NCI-H460 (cell line): ENCODE measurements around a stretch of chr4.

DNA sequence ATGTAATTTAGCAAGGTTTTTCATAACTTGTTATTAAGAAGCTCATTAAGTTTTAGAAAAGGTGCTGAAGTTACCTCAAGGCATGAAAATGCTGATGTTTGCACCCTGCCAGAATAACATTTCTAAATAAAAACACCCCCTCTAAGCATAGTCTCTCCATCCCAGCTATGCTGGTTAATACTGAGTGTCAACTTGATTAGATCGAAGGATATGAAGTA lies 30.1 kb downstream of the ACSL1 start:
RAMPAGE:
- cytosol, long total RNA: no peak
- long total RNA: no peak
- nucleus, long total RNA: no peak

GRCh38 chr4:184796333-184796772 lies 29.4 kb downstream of the ACSL1 start:
RAMPAGE:
- cytosol, long total RNA: no peak
- long total RNA: no peak
- nucleus, long total RNA: no peak

RAMPAGE:
- cytosol, long total RNA: no peak
- long total RNA: no peak
- nucleus, long total RNA: no peak
Observed at GRCh38 chr4:184819519-184820206, 6.1 kb downstream of the ACSL1 start.

GRCh38 chr4:184848503-184849144 lies 22.9 kb upstream of the ACSL1 start:
RAMPAGE:
- cytosol, long total RNA: no peak
- long total RNA: no peak
- nucleus, long total RNA: no peak

DNA sequence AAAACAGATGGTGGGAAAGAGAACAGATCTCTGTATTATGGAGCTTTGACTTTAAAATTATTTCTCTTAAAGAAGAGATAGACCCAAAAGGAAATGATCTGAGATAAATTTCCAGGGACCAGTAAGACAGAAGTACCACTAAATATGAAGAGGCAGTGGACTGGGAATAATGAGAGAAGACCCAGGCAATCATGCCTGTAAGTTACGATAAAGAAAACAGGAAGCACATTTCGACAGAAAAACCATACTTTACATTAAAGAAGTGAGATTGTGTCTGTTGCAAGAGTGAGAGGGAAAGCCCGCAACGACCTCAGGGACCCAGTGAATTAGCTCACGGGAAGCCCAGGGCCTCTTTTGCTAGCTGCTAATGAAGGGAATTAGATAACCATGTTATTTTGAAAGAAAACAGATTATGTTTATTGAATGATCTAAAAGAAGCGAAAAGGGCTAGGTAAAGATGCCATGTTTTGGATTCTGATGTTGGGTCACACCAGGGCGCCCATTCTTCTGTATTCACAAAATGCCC lies 28.9 kb upstream of the ACSL1 start:
RAMPAGE:
- cytosol, long total RNA: no peak
- long total RNA: no peak
- nucleus, long total RNA: no peak

RAMPAGE:
- cytosol, long total RNA: no peak
- long total RNA: no peak
- nucleus, long total RNA: no peak
Observed at GRCh38 chr4:184897711-184898754, 72.3 kb upstream of the ACSL1 start.

DNA sequence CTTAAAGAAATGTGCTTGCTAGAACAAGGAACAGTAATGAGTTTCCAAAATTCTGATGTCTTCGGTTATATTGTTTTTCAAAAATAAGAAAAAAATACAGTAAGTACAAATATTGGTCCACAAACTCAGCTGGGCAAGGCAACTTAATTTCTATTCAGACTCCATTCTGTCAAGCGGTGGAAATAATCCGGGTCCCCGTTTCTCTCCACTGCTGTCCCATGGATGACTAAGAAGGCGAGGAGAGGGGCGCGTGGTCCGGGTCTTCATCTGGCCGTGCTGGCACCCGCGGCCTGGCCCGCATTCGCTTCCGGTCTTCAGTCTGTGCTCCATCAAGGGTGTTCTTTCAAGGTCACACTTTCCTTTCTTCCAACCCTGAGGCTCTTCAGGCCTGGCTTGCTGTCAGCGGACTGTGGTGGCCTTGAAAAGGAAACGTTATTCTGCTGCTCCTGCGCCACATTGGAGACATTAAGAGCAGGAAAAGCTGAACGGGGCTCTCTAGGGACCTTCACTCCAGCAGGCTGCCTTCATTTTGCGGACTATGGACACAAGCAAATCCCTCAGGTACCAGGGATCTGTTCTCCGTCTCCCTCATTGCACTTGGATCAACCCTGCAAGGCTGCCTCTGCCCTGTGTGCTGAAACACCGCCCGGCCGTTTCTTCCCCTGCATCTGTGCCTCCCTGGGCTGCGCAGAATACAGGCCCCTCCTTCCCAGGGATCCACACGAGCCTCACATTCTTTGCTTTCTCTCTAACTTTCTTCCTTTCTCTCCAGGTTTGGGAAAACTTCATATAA lies 5.8 kb upstream of the SLC25A4 start:
RAMPAGE:
- cytosol, long total RNA: no peak
- long total RNA: no peak
- nucleus, long total RNA: no peak

GRCh38 chr4:185142544-185142909 lies 539 bp upstream of the SLC25A4 start:
RAMPAGE:
- cytosol, long total RNA: no peak
- long total RNA: no peak
- nucleus, long total RNA: no peak

GRCh38 chr4:185219487-185219797 lies 10.0 kb downstream of the SNX25 start:
RAMPAGE:
- cytosol, long total RNA: no peak
- long total RNA: no peak
- nucleus, long total RNA: no peak

GRCh38 chr4:185399336-185399983 lies 2.8 kb downstream of the ANKRD37 start:
RAMPAGE:
- cytosol, long total RNA: no peak
- long total RNA: no peak
- nucleus, long total RNA: no peak

DNA sequence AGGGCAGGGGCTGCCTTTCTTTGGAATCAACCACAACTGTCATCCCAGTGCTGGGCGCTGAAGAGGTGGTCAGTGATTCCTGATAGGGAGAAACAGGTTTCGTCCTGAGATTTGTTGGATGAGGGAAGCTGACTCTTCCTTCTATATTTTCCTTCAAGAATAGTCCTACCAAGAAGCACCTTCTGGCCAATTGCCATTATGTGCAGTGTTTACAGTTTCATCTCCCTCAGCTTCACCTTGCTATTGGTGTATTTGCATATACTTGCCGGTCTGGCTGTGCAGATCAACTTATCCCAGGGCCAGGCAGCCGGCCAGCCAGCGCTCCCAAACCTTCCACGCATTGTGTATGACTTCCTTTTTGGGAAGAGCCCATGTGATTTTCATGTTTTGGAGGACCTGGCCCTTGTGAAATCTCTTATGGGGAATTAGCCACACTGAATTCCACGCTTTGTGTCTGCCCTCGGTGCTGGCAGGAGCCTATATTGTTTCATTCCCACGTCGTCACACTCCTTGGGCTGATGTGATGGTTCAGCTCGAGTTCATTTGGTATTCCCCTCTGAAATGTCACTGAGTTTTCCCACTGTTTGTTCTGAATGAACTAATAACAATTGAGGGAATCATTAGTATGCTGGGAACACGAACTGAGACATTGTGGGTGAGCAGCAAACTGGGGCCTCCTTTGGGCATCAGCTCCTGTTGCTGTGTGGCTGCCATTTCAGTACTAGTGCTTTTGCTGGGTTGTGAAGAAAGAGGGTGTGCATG lies 5.9 kb upstream of the PDLIM3 start:
RAMPAGE:
- cytosol, long total RNA: no peak
- long total RNA: no peak
- nucleus, long total RNA: no peak

RAMPAGE:
- cytosol, long total RNA: no peak
- long total RNA: no peak
- nucleus, long total RNA: no peak
Observed at GRCh38 chr4:185576484-185577213, 41.3 kb upstream of the PDLIM3 start.

GRCh38 chr4:185723093-185723938 lies 88.7 kb downstream of the SORBS2 start:
RAMPAGE:
- cytosol, long total RNA: no peak
- long total RNA: no peak
- nucleus, long total RNA: no peak

DNA sequence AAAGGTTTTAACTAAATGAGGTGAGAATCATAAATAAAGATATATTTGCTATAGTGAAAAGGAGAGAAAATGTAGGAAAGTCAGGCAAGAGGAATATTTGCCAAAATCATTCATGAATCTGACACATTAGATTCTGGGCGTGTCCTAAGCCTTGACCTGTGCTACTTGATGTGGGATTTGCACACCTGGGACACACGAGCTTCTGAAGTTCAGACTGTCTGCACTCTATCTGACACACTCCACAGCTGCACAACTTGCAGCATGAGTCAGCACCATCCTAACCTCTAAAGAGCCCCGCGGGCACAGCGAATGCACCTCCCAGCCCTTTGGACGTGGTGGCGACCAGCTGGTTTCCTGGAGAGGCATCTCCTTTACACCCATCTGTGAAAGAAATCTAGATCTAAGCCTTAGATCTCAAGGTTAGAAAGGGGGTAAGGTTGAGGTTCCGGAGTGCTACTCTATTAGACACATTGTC lies 69.3 kb downstream of the SORBS2 start:
RAMPAGE:
- cytosol, long total RNA: no peak
- long total RNA: no peak
- nucleus, long total RNA: no peak

RAMPAGE:
- cytosol, long total RNA: no peak
- long total RNA: no peak
- nucleus, long total RNA: no peak
Observed at GRCh38 chr4:185796912-185797550, 15.0 kb downstream of the SORBS2 start.

DNA sequence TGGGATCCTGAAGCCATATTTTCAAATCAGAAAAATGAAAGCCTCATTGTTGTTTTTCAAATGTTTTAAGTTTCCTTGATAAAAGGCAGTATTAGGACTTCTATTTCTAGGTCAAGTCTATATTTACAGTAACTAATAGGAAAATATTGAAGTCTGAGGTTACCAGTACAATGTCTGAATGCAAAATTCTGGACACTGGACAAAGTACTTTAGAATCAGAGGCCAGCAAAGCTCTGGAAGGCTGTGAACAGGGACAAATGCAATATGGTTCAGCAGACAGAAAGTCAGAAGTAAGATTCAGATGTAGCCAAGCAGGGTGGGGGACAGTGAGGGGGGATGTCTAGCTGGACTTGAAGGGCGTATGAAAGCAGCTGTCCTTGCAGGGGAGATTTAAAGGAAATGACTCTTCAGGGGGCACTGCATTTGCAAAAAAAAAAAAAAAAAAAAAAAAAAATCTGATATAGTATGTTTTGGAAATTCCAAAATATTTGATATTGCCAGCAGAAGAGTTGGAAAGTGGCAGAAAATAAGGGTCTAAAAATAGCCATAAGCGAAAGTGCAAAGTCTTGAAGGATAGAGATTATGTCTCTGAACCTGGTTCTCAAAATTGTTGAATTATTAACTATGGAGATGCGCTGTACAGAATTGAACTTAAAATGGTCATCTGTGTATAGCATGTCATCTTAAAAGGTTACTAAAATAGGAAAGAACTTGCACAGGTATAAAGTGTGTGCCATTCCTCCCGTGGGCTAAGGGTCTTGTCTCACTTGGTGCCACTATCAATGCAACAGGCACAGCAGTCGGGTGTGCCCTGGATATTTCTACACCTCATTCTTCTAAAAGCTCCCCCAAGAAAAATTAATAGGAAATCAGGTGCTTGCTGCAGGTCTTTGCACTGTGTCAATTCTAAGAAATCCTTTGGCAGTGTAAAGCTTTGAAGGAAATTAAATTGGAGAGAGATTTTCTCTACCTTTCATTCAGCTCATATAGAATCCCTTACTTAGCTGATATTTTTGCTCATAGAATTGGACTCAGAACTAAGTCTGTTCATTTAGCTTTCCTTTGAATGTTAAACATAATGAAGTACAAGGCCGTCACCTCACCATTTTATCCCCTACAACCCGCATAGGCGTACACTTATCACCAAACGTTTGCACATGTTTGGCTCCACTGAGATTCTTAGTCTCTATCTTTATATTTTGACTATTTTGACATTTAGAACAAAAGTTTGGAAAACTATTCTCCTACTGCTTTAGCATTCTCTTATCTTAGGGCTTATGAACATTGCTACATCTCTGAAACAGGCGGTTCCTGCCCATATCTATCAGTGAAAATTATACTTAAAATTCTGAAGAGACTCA lies 2.5 kb downstream of the SORBS2 start:
RAMPAGE:
- cytosol, long total RNA: no peak
- long total RNA: no peak
- nucleus, long total RNA: no peak

GRCh38 chr4:185836026-185836554 lies 24.1 kb upstream of the SORBS2 start:
RAMPAGE:
- cytosol, long total RNA: no peak
- long total RNA: no peak
- nucleus, long total RNA: no peak

DNA sequence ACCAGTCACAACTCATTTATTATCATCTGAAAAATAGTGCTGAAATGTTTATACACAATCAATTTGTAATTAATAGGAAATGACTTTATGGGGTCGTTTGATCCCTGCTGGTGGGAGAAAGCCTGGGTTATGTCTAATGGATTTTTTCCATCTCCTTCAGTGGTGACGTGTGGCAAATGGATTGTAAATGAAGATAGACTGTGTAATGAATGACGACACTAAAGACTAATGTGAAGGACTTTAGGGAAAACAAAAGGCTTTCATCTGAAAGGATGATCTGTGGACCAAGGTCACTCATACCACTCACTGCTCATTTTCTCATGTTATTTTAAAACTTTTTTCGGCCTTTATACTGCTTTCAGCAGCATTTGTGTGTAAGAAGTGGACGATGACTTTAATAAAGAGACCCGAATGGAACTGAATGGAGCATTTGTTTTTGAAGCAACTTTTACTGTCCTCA lies 102.9 kb upstream of the SORBS2 start:
RAMPAGE:
- cytosol, long total RNA: no peak
- long total RNA: no peak
- nucleus, long total RNA: no peak

DNA sequence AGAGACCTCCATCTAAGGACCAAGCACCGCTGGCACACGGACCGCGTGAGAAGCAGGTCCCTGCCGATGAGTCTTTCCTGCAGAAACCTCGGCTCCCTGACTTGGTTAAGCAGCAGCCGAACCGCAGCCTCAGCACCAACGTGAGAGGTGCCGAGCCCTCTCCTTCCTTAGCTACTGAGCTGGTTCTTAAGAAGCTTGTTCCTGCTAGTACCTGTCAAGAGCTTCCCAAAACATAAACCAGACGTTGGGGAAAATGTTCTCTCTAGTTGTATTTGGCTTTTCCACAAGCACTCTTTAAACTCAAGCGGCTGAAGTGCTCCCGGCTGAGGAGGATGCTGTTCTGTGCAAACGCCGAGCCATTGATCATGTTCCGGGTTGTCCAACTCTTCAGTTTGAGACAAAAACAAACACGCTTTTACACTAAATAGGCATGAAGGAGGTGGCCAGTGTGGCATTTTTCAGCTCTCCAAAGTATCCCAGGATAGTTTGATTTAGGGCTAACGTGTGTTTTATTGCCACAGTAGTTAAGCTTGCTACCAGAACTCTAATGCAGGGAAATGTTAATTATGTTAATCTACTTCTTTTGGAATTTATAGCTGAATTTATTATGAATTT lies 29.2 kb upstream of the TLR3 start:
RAMPAGE:
- cytosol, long total RNA: no peak
- long total RNA: no peak
- nucleus, long total RNA: no peak

GRCh38 chr4:186121254-186121995 lies 52.5 kb downstream of the TLR3 start:
RAMPAGE:
- cytosol, long total RNA: no peak
- long total RNA: no peak
- nucleus, long total RNA: no peak